Measurements from ENCODE around the gene JAKMIP2.

DNA sequence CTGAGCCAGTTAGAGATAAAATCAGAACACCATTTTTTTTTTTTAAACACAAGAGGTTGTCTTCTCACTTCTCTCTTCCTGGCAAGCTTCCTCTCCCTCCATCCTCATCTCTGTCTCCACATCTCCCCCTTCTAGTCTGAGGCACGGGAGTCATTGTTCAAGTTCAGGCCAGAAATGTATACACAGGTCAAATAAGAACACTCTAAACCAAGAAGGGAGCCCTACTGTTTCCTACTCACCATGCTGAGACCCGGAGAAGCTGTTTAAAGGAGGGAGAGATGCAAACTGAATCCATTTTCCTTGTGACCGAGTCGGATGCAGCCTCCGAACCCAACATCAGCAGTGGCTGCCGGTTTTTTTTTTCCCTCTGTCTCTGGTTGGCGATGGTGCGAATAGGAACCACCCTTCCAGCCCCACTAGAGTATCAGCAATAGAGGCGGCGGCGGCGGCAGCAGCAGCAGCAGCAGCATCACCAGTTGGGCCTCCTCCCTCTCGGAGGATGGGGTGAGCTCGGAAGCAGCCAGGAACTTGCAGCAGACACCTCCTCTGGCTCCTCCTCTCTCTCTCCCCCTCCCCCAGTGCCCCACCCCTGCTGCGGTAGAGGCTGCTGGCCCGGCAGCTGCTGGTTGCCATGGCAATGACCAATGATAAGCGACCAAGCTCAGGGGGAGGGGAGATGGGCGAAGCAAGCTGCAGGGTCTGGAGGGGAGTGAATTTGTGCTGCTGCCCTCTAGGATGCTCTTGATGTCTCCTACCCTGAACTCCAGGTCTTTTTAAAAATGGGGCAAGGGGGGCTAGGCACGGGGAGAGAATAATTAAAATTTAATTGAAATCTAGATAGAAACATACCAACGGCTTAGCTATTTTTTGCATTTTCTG lies at the start of gene JAKMIP2:
TSS of gene JAKMIP2 (minus strand) at position 512 of the 879 bp plus-strand sequence.
- PRO-cap: unidirectional peak, minus-strand start at position 501 of the sequence
- RAMPAGE, long total RNA, 3 experiments: no peak in any of the 3 experiments

- PRO-cap: no peak
- RAMPAGE, long total RNA, 3 experiments: no peak in any of the 3 experiments
Observed at GRCh38 chr5:147838328-147838539, 6.8 kb upstream of the SPINK1 start.

DNA sequence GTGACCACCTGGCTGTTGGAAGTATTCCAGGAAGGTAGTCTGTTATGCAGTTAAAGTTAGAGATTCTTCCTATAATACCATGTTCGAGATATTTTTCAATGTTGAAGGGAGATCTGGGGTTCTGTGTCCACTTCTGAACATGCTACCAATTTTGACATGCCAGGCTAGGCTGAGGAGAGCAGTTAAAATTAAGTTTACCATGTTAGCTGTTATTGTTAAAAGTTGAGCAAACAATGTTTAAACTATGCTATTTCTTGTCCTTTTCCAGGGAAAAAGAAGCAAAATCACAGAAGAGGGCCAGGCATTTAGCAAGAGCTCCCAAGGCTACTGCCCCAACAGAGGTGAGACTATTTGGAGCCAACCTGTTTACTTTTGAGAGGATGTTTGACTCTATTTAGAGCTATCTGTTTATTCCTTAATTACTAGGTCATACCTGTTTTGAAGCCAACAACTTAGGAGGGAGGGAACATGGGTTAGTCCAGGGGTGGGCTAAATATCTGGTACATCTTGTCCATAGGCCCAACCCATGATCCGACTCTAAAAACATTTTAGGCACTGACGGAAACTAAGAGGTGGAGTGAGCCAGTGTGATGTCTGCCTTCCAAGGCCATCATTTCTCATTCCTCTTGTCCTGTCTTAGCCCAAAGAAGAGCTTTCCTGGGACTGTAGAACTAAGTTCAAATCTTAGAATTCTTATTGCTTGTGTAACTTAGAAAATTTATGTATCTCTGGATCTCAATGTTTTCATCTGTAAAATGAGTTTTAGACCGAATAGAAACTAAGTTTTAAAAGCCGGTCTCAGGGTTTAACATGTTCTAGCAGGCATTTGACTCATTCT lies 8.3 kb downstream of the SPINK5 start:
- PRO-cap: no peak
- RAMPAGE, long total RNA, 3 experiments: no peak in any of the 3 experiments

DNA sequence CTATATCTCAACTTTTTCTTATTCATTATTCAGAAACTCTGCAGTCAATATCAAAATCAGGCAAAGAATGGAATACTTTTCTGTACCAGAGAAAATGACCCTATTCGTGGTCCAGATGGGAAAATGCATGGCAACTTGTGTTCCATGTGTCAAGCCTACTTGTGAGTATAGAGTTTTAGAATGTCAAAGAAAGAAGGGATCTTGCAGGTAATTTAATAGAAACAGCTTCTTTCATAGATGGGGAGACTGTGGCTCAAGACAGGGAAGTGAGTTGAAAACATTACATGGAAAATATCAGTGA lies 34.0 kb downstream of the SPINK5 start:
- PRO-cap: no peak
- RAMPAGE, long total RNA, 3 experiments: no peak in any of the 3 experiments

DNA sequence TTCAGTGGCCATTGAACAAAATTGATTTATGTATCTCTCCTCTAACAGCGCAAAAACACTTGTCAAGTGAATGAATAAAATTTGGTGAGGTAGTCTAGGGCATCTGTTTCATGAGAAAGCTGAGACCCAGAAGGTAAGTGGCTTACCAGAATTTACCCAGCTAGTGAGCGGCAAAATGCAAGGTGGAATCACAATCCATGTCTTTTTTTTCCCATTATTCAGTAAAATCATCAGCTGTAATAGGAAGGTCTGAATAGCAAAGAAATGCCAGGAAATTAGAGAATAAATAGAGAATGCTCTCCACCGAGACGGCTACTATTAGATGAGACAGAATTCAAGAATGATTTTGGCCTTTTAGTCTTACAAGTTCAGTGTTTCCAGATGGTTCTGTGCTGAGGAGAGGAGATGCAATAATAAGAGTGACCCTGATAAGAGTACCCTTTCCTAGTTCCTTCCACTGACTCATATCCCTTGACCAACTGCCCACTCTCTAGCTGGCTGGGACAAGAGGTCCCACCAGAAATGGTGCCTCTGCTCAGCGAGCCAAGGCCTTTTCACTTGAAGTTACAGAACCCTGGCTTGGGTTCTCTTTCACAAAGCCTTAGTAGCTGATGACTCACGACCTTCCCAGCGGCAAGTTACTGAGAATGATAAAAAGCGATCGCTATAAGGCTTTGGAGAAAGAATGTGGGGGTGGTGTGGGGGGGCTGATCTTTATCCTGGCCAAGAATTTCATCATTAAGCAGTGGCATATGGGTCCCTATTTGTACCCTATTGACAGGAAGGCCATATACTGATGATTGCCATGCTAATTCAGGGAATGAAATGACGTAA lies 90.1 kb downstream of the FBXO38 start:
- PRO-cap: no peak
- RAMPAGE, long total RNA, 3 experiments: no peak in any of the 3 experiments

GRCh38 chr5:148912452-148913553 lies 86.4 kb downstream of the ADRB2 start:
- PRO-cap: no peak
- RAMPAGE, long total RNA, 3 experiments: no peak in any of the 3 experiments

DNA sequence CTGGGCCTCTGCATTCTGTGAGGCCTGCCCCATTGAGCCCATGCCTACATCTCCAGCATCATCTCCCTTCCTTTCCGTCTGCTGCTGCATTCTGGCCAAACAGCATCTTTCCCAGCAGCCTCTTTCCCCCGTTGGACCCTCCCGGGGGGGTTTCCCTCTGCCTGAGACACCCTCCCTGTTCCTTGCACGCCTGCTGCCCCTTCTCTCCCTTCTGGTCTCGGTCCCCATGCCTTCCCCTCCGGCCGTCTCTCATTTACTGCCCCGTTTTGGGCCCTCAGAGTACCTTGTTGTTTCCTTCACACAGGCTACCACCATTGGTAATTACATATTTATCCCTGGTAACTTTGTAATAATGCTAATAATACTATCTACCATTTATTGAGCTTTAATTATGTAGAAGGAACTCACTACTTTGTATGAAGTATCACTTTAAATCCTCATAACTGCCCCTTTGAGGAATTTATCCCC lies 64.5 kb upstream of the AFAP1L1 start:
- PRO-cap: no peak
- RAMPAGE, long total RNA, 3 experiments: no peak in any of the 3 experiments

GRCh38 chr5:149217317-149217805 lies 54.3 kb upstream of the AFAP1L1 start:
- PRO-cap: no peak
- RAMPAGE, long total RNA, 3 experiments: no peak in any of the 3 experiments

DNA sequence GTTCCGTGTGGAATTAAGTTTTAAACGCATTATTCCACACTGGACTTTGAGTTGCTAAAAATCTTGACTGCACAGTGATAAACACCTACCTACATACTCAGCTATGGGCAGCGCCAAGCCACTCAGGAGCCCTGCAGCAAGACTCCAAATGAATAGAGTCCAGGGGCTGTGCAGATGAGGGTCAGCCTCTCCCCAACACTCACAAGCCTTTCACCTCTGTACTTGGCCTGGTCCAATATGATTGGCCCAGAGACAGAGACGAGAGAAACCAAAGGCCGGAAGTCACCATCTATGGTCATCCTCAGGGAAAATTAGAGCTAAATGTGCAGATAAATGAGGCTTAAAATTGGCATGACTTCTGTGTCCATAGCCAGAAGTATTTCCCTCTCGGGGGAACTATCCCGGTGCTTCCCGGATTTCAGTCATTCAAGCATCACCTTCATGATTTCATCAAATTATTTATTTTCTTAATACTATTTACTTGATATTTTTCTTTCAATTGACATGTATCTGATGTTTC lies 8.6 kb upstream of the AFAP1L1 start:
- PRO-cap: no peak
- RAMPAGE, long total RNA, 3 experiments: no peak in any of the 3 experiments

GRCh38 chr5:149387939-149388594 lies 9.0 kb upstream of the IL17B start:
- PRO-cap: no peak
- RAMPAGE, long total RNA, 3 experiments: no peak in any of the 3 experiments

DNA sequence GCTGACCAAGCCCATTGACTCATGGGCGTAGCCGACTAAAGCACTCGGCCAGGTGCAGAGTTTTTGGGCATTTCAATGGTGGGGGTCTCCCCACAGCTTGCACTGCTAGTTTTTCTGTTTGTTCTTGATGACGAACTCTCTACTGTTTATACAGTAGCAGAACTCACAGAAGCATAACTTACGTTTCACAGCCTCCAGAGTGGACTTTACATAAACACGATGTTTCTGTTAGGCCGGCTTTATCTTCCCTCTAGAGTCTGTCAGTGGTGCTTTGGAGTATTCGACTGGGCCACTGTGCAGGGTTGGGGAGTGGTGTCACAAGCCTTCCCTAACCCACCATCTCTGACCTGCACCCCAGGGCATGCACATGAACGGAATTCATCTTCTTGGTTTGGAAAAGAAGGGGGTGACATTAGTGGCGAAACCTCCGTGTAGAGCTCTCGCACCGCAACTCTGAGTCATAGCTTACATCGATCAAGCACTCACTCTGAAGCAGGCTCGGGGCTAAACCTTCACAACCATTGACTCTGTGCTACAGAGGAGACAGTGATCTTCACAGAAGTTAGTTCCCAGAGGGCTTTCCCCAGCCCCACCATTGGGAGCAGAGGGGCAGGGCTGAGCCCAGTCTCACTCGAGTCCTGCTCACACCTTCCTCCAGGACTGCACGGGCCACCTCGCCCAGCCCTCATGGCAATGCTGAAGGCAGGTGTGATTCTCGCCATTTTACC lies 25.5 kb upstream of the IL17B start:
- PRO-cap: no peak
- RAMPAGE, long total RNA, 3 experiments: no peak in any of the 3 experiments

DNA sequence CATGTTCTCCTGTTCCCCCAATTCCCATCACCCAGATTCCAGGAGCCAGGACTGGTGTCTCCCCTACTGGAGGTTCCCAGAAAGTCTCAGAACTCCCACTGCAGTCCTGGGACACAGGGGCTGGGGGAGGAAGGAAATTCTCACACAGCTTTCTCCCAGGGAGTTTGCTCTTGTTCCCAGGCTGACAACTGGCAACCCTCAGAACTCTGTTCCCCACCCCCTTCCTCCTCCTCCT lies 27.1 kb upstream of the IL17B start:
- PRO-cap: unidirectional peak, minus-strand start at position 190 of the sequence
- RAMPAGE, long total RNA, 3 experiments: no peak in any of the 3 experiments

- PRO-cap: no peak
- RAMPAGE, long total RNA, 3 experiments: no peak in any of the 3 experiments
Observed at GRCh38 chr5:149419818-149420896, 41.1 kb upstream of the IL17B start.

DNA sequence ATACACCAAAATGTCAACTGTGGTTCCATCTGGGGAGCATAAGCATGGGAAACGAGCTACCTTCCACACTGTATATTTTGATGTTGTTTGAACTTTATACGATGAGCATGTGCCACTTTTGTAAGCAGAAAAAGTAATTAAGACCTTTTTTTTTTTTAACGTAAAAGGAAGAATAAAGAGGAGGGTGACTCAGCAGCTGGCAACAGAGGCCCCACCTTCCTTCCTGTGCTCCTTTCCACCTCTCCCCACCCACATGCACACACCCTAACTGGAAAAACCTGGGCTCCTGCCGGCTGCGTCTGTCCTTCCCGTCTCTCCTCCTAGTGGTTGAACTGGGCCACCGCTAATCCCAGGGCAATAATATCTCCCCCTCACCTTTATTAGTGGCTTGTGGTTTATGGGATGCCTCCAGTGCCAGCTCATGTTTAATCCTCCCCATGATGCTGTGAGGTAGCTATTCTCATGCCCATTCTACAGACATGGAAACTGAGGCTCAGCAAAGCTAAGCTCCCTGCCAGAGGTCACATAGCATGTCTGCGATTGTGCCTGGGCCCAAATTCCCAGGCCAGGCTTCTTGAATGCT lies 60.8 kb upstream of the IL17B start:
- PRO-cap: no peak
- RAMPAGE, long total RNA, 3 experiments: no peak in any of the 3 experiments

DNA sequence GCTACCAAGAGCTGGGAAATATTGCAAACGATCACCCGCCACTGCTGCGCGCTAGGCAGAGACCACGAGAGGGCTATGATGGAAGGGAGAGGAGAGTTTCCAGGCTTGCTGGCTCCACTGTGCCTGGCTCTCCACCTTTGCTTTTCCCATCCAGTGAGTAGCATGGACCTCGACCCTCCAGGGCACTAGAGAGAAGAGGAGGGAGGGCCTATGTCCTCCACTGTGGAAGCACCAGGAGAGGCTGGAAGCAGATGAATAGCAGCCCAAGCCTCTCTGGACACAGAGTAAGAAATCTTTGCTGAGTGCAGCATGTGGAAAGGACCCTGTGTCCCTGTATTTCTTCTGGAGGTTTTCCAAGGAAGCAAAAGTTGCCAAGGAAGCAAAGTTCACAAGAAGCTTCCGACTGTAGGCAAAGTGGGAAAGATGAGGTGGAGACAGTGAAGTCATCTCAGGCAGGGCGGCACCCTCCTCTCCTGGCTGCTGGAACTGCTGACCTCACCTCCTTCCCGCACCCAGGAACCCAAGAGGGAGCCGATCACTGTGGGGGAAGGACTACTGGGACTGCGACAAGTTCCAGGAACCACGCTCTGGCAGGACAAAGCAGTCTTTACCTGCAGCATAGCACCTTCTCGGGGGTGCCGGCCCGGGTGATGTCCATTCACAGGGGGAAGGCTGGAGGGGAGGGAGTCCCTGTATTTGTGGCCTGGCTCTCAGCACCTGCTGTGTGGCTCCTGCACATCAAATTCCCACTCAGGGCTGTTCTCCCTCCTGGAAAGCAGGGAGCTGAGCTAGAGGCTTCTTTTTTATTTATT lies 79.6 kb downstream of the CSNK1A1 start:
- PRO-cap: no peak
- RAMPAGE, long total RNA, 3 experiments: no peak in any of the 3 experiments

DNA sequence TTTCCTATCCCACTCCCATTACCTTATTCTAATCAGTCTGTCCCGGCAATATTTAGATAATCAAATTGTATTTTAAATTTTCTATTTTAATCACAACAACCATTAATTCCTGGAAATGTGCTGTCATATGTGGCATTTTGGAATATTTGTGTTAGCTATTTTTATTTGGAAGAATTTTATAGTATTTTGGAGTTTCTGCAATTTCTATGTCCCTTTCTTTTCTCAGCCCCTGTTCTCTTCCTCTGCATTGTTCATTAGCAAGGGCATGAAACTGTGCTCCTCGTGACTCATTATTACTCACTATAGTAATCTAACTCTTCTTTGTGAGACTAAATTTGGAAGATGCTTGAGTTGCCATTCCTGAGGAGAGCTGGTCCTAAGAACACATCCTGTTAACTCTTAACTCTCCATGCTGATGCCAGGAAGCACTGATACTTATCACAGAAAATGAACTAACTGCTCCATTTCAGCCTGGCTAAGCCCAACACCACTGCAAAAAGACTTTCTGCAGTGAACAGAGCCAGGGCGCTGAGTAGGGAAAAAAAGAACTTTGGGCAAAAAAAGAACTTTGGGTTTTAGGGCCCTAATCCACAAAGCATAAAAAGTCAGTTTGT lies 10.5 kb upstream of the CSNK1A1 start:
- PRO-cap: no peak
- RAMPAGE, long total RNA, 3 experiments: no peak in any of the 3 experiments

DNA sequence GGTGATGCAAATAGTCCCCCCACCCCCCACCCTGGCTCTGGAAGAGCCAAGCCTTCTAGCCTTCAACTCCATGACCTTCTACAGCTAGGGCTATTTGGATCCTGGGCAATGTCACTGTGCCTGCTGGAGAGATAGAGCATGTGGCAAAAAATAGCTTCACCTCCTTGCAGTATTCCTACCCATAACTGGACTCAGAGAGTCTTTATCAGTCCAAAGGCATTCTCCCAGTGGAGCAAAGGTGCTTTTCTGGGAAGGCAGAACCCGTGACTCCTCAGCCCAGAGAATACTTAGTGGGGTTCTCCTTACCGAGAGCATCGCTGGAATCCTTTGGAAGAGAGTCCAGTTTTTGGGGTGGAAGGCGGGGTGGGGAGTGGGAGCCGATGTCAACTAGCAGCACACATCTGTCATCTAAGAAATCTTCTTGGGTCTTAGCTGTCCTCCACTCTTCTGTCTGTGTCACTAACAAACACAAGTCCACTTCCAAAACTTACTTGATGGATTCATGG lies 48.8 kb upstream of the PPARGC1B start:
- PRO-cap: no peak
- RAMPAGE, long total RNA, 3 experiments: no peak in any of the 3 experiments

DNA sequence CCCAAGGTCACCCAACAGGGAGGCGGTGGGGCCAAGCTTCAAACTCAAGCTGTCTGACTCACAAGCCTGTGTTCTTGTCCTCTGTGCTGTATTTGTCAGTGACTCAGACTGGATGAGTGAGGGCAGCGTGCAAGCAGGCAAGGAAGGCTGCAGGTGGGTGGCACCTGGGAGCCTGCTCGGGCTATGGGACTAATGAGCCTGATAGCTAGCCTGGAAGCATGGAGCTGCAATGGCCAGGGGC lies 105.4 kb downstream of the PDE6A start:
- PRO-cap: no peak
- RAMPAGE, long total RNA, 3 experiments: no peak in any of the 3 experiments

GRCh38 chr5:149887428-149888280 lies 56.9 kb downstream of the PDE6A start:
- PRO-cap: no peak
- RAMPAGE, long total RNA, 3 experiments: no peak in any of the 3 experiments

- PRO-cap: unidirectional peak, minus-strand start at chr5:149932882
- RAMPAGE, long total RNA, 3 experiments: no peak in any of the 3 experiments
Observed at GRCh38 chr5:149932787-149933084, 11.9 kb downstream of the PDE6A start.